ENCODE measurements around the gene TAAR9.

DNA sequence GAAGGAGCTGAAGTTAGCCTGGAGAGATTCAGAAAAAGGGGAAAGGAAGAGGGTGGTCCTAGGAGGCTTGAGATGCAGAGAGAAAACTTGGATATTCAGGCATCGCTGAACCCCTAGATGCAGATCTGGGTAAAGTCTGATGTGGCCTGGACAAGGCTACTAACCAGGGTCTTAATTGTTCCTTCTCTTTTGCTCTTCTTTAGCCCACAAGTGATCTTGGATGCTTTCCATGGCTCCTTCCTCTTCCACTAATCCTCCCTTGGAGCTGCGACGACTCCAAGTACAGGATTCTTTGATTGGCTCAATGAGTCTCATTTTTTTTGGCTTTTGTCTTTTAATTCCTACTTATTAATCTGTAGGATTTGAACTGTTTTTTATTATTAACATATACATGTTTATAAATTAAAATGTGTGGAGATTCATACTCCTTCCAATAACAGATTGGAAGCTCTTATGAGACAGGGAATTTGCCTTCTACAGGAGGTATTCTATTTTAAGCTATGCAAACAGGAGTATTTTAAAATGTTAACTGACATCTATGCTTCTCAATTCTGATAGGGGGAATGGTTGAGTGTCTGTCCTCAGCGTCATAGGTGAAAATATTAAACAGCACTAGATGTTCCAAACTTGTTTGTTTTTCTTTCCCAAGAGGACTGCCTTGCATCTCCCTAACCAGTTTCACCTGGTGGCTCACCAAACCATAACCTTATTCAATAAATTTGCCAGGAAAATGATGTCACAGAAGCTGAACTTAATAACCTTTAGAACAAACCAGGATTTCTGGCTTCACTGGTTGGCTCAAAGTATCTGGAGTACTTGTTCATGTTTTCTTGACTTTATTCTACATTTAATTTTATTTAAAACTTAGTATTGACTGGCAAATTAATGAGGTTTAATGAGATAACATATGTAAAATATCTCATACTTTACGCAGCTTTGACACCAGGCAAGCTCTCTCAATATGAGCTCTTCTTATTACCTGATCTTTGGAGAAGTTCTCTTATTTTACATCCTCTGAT lies 24.7 kb upstream of the ARG1 start:
- PRO-cap, result no peak

DNA sequence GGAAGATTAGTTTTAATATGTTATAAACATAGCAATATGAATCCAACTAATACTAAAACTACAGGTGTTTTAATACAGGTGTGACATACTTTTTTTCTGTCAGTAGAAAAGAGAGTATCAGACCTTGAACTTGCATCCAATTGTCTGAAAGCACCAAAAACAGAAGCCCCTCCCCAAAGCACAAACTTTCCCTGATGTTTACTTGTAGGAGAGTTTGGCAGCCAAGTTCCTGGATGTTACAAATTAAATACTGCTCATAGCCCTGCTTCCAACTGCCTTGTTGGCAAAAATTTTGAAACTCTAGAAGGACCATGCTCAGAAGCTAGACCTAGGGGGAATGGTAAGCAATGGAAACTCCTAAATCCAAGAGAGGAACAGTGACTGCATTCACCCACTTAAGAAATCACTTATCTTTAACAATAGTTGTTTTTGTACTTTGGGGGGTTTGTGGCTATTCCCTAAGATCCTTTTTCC lies 17.0 kb upstream of the ARG1 start:
- PRO-cap, result no peak

DNA sequence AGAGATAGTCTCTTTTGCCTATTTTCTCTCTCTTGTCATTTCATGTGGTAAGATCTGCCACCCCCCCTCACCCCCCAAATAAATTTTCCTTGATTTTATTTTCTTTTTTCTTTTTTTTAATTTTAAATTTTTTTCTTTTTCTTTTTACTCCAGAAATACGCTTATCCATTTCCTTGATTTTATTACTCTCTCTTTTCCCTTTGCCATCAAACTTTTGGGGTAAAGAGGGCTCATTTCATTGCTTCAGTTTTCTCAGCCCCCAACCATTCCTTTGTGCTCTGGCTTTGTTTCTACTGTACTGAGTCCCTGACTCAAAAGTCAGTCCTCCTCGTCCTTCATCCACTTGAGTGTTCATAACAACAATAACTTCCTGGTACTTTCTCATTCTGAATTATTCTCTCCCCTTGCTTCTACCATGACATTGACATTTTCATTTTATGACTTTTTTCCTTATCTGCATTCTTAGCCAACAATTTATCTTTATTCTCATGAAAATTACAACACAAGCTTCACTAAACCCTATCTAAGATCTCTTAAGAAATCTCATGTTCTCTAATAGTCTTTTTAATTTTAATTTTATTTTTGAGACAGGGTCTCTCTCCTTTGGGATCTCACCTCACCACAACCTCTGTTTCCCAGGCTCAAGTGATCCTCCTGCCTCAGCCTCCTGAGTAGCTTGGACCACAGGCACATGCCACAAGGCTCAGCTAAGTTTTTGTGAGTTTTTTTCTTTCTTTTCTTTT lies 929 bp downstream of the ENPP3 start:
- PRO-cap, result no peak

DNA sequence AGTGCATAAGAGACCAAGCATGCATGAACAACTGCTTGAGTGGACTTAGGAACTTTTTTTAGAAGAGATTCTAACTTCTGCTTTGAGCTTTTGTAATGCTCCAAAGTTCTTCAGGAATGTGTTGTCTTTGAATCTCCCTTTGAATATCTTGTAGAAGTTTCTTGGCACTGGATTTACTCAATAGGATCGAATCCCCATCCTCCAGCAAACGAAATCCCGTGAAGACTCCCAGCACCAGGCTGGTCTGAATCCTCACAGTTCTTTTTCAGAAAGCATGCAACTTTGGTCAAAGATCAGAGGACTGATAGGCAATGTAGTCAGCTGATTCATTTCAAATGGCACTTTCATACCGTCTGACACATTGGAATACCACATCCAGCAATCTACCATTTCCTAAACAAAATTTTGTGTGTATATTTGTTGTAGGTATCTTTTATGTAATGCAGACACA lies 33.3 kb downstream of the ENPP1 start:
- PRO-cap, result no peak

- PRO-cap, result bidirectional peak, plus-strand start at chr6:131949841, minus-strand start at chr6:131949465
These were observed 1.6 kb downstream of the CCN2 start for GRCh38 chr6:131949692-131949891.

GRCh38 chr6:132123127-132123334 lies 171.9 kb upstream of the CCN2 start:
- PRO-cap, result no peak

DNA sequence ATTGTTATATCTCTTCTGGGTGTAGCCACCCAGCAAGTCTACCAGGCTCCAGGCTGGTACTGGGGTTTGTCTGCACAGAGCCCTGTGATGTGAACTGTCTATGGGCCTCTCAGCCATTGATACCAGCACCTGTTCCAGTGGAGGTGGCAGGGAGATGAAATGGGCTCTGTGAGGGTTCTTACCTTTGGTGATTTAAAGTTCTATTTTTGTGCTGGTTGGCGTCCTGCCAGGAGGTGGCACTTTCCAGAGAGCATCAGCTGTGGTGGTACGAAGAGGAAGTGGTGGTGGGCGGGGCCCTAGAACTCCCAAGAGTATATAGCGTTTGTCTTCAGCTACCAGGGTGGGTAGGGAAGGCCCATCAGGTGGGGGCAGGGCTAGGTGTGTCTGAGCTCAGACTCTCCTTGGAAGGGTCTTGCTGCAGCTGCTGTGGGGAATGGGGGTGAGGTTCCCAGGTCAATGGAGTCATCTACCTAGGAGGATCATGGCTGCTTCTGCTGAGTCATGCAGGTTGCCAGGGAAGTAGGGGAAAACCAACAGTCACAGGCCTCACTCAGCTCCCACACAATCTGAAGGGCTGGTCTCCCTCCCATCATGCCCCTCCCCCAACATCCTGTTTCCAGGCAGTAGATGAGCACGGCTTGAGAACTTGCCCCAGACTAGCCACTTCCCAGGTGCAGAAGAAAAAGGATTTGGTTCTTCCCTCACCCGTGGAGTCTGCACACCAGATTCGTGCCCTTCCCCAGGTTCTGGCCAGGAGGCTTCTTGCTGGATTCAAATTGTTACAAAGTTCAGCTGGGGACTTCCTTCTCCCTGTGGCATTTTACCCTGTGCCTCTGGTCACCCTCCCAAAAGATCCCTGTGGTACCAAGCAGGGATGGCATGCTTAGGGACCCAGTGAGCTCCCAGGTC lies 46.6 kb downstream of the MOXD1 start:
- PRO-cap, result no peak

DNA sequence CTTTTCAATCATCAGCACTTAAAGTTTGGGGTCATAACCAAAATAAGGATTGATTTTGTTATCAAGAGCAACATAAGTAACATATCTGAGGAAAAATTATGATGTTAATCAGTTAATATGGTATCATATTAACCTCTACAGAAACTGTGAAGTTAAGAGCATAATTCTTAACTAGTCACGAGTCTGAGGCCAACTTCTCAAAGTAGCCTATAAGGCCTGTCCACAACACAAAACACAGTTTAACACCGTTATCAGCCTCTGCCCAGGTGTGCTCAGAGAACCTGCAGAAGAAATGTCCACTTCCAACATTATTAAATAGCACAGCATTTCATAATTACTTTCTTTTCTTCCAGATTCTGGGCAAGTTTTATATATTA lies 1.1 kb downstream of the STX7 start:
- PRO-cap, result no peak

DNA sequence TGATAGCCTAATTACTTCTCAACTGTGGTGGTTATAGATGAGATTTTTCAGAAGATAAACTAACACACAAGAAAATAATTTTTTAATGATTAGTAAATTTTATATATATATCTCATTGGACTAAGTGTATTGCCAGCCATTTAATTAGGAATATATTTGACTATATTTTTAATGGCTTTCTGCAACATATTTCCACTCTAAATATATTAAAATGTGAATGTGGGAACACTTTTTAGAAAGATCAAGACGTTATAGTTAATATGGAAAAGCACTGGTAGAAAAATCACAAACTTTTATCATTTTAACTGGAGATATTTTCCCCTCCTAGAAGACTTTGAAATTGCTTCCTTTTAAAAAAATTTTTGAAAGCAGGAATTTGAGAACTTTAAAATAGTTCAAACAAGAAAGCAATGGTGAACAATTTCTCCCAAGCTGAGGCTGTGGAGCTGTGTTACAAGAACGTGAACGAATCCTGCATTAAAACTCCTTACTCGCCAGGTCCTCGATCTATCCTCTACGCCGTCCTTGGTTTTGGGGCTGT lies at the start of gene TAAR9:
TAAR9 (plus strand) TSS at position 398 of the 541 bp plus-strand sequence.
- PRO-cap, result no peak

DNA sequence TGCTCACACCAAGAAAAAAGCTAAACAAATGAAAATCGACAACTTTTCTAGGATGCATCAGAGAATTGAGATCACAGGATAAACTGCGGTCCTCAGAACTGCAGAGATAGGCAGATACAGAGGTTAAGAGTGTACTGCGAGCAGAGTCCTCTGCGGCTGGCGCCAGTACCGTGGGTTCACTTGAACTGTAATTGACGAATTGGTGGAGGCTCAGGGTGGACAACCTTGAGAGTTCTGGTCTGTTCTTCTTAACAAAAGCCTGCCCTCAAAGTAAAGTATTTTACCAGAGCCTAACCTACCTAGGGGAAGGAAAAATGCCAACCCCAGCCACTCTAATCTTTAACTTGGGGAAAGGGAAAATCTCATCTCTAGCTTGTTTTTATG lies 2.4 kb upstream of the VNN1 start:
- PRO-cap, result no peak

GRCh38 chr6:132793374-132793650 lies 5.1 kb downstream of the SLC18B1 start:
- PRO-cap, result no peak

DNA sequence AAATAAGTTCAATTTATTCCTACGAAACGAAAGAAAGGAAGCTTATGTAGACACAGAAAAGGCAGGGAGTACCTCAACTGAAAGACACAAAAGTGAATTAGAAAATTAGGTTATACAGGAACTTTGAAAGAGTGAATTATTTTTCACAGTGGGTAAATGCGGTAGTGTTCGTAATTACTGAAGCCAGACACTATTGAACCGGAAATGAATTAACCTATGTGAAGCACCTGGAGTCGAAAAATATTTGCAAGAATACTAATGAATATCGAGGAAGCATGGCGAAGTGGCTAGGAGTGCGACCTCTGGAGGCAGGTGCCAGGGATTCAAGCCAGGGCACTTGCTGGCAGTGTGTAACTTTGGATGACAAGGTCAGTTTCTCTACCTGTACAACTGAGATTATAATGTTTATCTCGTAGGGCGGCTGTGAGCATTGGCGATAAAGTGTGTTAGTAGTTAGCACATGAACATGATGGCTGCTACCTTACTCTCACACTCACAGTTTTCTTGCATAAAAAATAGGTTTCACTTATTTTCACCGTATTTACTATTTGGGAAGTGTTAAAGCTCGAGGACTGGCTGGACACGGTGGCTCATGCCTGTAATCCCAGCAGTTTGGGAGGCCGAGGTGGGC lies 512 bp upstream of the SLC18B1 start:
- PRO-cap, result unidirectional peak, minus-strand start at position 192 of the sequence

DNA sequence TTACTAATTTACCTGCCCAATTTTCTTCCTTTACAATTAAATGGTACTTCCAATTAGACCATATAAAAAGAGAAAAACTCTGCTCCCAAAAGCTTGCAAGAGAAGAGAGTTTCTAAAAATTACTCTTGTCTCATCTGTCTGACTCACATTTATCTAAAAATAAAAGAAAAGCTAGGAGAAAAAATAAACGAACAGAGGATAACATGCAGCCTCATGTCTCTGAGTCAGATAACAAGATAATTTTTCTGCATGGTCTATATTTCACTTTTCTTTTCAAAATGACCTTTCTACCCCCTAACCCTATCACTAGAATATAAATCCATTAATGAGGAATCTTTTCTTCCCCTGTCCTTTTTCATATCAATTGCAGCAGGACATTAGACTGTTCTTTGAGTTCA lies 127.2 kb upstream of the TCF21 start:
- PRO-cap, result no peak

- PRO-cap, result no peak
These were observed 51.9 kb upstream of the TCF21 start for GRCh38 chr6:133837069-133837385.

GRCh38 chr6:134021701-134022174 lies 30.7 kb downstream of the SLC2A12 start:
- PRO-cap, result no peak

GRCh38 chr6:134170770-134171411 lies 118.5 kb upstream of the SLC2A12 start:
- PRO-cap, result no peak

DNA sequence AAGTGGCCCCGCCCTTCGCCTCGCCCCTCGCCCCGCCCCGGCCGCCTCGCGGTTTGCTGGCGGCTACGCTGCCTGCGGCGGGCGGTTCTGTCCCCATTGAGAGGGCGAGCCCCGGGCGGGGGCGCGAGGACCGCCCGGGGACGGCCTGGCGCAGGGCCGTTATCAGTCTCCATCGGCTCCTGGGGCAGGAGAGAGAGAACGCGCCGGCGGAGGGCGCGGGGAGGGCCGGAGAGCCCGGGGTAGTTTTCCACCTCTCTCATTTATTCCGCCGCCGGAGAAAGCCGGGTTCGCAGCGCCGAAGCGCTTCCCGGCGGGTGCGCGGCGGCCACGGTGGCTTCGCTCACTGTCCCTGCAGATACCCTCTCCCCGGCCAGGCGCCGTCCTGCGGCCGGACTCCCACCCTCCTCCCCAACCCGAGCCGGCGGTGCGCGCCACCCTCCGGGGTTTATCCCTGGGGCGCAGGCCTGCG lies 122.5 kb upstream of the SLC2A12 start:
- PRO-cap, result bidirectional peak, plus-strand start at position 96 of the sequence, minus-strand start outside the sequence

DNA sequence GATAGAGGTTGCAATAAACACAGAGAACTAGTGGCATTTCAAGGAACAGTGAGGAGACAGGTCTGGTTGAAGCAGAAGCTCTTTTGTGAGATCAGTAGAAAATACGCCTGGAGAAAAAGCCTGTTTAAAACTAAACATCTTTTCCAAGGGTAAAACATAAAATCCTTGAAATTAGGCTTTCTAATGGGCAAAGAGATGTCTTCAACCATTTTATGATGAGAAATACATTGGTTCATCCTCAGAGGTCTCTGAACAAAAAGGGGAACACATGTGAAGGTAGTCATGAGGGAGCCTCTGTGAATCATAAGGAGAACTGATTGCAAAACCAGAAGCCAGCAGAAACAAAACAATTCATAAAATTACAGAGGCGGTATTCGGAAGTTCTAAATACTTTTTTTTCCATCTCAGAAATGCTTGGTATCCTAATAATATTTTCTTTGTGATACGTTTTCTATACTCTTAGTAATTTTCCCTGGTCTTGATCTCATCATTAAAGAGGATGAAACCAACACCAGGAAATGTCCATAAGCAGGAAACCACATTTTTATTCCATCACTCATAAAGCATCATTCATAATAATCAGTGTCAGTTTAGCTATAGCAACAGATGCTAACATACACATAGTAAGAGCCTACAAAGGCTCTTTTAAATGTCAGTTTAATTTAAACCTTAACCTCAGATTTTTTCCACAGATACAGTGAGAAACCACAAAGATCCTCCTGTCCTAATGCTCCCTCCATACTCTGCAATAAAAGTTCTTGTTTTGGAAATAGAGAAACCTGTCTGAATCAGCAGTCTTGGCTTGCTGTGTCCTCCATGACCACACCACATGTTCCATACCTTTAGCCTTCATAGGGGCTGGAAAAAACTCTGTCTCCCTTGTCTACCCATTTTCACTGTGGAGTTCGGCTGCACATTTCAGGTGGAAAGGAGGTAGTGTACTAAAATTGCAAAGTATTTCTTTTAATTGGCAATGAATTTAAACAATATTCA lies 29.3 kb downstream of the SGK1 start:
- PRO-cap, result bidirectional peak, plus-strand start at position 370 of the sequence, minus-strand start at position 250 of the sequence; unidirectional peak, plus-strand start at position 776 of the sequence

GRCh38 chr6:134308823-134309675 lies 8.9 kb downstream of the SGK1 start:
- PRO-cap, result no peak

GRCh38 chr6:134375013-134375535 lies 57.2 kb upstream of the SGK1 start:
- PRO-cap, result no peak

Data from vermiform appendix (tissue), 1 donor.